ENCODE data around the genes RANBP2 and SEPTIN10.

GRCh38 chr2:108596099-108596828 is 62.0 kb downstream of the LIMS1 start:
- PRO-cap = no peak
- RAMPAGE, long total RNA, 4 experiments = no peak in any of the 4 experiments

- PRO-cap = no peak
- RAMPAGE, long total RNA, 4 experiments = no peak in any of the 4 experiments
Observed at GRCh38 chr2:108616881-108617417, 82.7 kb downstream of the LIMS1 start.

GRCh38 chr2:108652606-108653105 is 66.6 kb upstream of the RANBP2 start:
- PRO-cap = no peak
- RAMPAGE, long total RNA, 4 experiments = no peak in any of the 4 experiments

DNA sequence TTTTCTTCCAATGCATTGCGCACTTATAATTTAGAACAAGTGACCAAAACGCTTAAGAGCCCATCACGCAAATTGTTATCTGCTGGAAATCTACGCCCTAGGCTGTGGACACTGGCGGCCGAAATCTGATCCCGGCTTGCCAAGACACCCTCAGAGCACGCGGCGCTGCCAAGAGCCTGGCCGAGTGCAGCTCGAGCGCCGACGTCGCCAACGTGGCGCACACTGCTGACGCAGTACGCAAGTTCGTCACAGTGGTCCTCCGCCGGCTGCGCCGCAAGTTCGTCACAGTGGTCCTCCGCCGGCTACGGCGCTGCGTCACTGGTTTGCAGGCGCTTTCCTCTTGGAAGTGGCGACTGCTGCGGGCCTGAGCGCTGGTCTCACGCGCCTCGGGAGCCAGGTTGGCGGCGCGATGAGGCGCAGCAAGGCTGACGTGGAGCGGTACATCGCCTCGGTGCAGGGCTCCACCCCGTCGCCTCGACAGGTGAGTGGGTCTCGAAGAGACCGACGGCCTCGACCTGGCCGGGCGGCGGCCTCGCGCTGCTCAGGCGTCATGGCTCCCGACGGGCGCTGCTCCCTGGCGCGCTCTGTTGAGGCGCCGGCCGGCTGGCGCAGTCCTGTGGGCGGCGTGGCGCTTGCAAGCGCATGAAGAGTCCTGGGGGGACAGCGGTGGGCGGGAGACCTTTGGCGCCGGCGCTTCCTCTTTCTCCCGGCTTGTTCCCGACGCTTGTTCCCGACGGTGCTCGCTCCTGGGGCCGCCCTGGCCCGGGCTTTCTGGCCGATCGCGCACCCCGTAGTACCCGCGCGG is at the start of gene RANBP2:
Gene RANBP2 (plus strand): TSS at position 285 of the 805 bp plus-strand sequence.
- PRO-cap = bidirectional peak, plus-strand start at position 334 of the sequence, minus-strand start at position 186 of the sequence
- RAMPAGE, long total RNA, 4 experiments = start-site peak on the plus strand in 4 of 4 experiments, centred at positions 314 to 318 of the sequence, 320 to 1,265 reads per replicate

GRCh38 chr2:108753354-108753896 is 33.1 kb upstream of the CCDC138 start:
- PRO-cap = no peak
- RAMPAGE, long total RNA, 4 experiments = no peak in any of the 4 experiments

- PRO-cap = no peak
- RAMPAGE, long total RNA, 4 experiments = no peak in any of the 4 experiments
Observed at GRCh38 chr2:109005438-109006324, 16.7 kb upstream of the EDAR start.

DNA sequence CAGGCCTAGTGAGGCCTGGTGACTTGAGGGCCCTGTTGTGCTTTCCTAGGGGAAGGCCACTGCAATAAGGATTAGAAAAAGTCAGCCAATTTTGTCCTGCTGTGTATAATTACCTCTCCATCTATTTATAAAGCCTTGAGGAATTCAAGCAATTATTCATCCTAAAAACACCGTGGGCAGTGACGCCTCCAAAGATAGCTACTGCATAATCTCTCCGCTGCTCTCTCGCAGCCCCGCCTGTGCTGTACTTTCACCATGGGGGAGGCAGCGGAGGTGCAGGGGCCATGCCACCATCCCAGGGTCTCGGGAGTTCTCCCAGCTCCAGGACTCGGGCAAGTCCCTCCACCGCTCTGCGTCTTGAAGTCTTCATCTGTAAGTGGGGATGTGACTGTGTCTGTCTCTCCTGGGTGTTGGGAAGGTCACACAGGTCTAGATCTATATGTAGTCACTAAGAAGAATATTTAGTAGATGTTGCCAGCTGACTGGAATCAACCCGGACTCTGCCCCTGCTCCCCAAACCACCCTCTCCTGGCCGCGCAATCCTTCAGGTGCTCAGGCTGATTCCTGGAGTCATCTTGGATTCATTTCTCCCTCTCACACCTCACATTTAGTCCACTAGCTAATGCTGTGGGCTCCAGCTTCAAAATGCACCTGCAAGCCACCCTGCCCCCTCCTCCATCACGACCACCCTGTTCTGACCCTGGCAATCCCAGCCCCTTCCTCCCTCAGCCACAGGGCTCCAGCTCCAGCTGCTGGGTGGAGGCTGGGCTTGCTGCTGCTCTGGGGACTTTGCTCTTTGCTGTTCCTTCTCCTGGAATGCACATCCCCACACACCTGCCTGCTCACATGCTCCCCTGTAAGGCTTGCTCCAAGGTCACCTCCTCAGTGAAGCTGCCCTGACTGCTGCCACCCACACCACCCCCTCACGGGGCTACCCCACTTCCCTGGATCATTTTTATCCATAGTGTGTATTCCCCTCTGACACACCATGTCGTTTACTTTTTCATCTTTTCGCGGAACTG is 61.5 kb upstream of the SH3RF3 start:
- PRO-cap = no peak
- RAMPAGE, long total RNA, 4 experiments = no peak in any of the 4 experiments

DNA sequence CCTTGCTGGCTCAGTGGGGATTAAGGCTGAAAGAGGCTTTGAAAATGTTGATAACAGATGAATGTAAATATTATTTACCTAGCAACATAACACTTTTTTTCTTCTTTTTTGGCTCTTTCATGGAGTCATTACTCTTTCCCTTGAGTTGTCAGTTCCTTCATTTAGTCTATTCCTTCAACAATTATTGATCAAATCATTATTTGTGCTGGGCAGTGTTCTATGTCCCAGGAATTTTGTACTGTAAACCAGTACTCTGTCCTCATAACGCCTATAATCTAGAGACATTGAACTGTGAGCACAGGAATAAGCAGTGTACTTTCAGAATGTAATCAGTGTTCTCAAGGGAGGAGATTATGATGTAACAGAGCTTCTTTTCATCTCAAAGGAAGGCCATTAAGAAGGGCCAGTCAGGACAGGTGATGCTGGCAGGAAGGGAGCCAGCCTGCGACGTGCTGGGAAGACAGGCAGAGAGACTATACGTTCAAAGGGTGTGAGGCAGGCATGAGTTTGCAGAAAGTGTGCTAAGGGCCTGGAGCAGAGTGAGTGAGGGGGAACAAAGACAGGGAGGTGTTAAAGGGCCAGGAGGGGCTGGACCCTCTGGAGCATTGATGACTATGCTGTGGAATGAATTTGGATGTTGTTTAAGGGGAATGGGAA is 59.2 kb upstream of the SH3RF3 start:
- PRO-cap = no peak
- RAMPAGE, long total RNA, 4 experiments = no peak in any of the 4 experiments

GRCh38 chr2:109138347-109138845 is 9.4 kb downstream of the SH3RF3 start:
- PRO-cap = no peak
- RAMPAGE, long total RNA, 4 experiments = no peak in any of the 4 experiments

DNA sequence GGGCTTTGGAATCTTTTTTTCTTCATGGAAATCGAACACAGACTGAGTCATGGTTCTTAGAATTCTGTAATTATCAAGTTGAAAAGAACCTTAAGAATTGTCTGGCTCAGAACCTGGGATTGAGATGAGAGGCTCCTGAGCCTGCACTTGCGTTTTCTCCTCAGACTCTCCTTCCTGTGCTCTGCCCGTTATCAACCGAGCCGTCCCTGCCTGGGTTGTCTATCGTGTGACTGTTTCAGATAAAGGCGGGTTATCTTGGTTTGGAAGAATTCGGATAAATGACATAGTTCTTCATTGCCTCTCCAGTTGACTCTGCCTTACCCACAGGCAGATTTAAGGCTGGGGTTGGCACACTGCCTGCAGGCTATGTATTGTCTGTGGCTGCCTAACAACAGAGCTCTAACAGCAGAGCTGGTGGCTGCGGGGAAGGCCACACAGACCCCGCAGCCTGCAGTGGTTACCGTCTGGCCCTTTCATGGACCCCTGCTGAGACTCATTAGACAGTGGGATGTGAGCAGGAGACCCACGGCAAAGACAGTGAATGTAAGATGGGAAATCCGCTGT is 44.2 kb downstream of the SH3RF3 start:
- PRO-cap = no peak
- RAMPAGE, long total RNA, 4 experiments = no peak in any of the 4 experiments

DNA sequence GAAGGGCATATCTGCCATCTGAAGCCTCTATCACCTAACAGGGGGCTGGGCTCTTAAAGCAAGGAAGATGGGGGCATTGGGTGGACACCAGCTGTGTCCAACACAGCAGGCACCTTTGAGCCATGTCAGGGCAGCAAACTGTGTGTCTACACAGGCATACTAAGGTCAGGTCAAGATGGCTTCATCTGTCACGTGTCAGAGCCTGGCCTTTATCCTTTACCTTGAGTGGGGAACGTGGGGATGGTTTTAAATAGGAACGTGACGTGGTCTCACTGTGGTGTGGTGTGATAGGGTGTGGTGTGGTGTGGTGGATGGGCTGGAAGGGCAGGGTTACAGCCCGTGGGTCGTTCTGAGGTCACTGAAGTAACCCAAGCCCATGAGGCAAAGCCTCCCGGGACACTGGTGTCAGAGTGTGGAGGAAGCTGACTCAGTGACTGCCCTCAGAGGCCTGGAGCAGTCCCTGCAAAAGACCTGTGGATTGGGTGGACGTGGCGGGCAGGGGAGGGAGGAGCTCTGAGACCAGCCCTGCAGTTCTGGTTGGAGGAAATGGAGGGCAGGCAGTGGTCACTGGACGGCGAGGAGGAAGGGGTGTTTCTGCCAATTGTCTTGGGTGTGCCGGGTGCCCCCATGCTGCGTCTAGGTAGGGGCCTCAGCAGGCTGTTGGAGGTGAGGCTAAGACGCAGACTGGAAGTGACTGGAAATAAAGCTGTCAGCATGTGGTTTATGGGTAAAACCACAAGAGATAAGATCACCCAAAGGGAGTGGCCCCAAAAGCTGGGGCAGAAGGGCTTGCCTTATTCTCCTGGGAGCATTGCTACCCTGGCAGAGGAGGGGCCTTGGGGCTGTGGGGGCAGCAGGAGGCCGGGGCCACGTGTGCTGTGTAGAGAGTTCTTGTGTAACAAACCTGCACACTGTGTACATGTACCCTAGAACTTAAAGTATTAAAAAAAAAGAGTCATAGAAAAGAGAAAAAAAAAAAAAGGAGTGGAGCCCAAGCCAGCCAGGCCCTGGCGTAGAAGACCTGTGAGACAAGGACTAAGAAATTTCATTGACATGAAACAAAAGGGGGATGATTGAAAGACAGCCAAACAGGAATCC is 84.8 kb downstream of the SH3RF3 start:
- PRO-cap = no peak
- RAMPAGE, long total RNA, 4 experiments = no peak in any of the 4 experiments

DNA sequence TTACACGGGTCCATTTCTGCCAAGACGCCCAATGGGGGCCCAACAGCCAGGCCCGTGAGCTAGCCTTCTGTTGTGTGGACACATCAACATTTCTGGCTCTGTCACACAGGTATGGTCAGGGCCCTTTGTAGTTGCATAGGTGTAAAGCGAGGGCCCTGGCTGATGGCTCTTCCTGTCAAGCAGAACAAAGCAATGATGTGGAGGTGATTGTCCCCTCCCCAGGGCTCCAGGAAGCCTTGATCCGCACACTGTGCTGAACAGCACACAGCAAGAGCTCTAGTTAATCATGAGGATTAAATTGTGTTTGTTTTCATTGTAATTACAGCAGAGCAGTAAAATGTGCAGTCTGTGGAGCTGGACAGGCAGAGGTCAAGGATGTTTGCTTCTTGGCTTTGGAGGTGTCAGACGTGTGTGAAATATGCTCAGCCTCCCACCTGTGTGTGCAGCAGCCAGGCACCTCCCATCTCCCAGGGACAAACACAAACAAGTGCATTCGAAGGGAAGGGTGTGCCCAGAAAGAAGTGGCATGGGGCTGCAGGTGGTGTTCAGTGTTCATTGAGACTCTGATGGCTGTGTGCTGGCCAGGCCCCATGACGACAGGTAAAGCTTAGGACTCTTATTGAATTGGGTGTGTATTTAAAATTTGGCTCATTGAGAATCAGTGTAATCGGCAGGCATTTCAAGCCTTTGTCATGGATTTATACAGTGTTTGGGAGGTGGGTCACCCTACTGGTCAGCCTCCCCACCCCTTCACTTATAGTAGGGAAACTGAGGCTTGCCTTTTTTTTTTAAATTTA is 132.3 kb downstream of the SH3RF3 start:
- PRO-cap = no peak
- RAMPAGE, long total RNA, 4 experiments = no peak in any of the 4 experiments

DNA sequence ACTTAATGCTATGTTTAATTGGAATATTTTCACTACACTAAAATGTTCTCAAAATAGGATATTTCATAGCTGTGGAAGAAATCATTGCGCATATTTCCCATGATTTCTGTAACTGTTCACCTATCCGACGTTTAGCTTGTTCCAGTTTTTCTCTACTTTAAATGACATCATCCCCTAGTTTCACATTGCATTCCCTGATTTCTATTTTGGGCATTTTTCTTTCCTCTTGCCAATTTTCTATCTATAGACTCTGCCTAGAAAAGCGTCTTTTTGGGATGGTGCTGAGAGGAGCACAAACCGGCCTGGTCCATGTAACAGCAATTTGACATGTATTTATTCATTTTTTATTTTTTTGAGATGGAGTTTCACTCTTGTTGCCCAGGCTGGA is 163.4 kb downstream of the SH3RF3 start:
- PRO-cap = no peak
- RAMPAGE, long total RNA, 4 experiments = no peak in any of the 4 experiments

GRCh38 chr2:109332218-109333040 is 203.4 kb downstream of the SH3RF3 start:
- PRO-cap = unidirectional peak, minus-strand start at chr2:109332569
- RAMPAGE, long total RNA, 4 experiments = no peak in any of the 4 experiments

GRCh38 chr2:109613224-109614280 is at the start of gene SEPTIN10:
Gene SEPTIN10 (minus strand): TSS chr2:109613966.
- PRO-cap = bidirectional peak, plus-strand start at chr2:109613741, minus-strand start at chr2:109613417; bidirectional peak, plus-strand start at chr2:109614364, minus-strand start at chr2:109614155
- RAMPAGE, long total RNA, 4 experiments = start-site peak on the plus strand in 2 of 4 experiments, at chr2:109613981-109614128 at its widest, 36 to 42 reads per replicate; start-site peak on the minus strand in 4 of 4 experiments, at chr2:109613857-109613961 at its widest, 107 to 1,036 reads per replicate

DNA sequence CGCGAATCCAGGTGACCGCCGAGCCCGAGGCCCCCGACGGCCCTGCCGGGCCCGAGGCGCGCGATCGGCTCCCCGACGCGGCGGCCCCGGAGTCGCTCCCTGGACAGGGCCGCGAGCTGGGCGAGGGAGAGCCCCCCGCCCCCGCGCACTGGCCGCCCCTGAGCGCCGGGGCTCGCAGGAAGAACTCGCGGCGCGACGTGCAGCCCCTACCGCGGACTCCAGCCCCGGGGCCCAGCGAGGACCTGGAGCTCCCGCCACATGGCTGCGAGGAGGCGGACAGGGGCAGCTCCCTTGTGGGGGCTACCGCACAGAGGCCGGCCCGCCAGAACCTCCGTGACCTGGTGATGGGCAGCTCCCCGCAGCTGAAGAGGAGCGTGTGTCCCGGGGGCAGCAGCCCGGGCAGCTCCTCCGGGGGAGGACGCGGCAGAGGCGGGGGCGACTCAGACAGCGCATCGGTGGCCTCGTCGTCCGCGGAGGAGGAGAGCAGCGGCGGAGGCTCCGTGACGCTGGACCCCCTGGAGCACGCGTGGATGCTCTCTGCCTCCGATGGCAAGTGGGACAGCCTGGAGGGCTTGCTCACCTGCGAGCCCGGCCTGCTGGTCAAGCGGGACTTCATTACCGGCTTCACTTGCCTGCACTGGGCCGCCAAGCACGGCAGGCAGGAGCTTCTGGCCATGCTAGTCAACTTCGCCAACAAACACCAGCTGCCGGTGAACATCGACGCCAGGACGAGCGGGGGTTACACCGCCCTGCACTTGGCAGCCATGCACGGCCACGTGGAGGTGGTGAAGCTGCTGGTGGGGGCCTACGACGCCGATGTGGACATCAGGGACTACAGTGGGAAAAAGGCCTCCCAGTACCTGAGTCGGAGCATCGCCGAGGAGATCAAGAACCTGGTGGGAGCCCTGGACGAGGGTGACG is 869 bp downstream of the SOWAHC start:
- PRO-cap = no peak
- RAMPAGE, long total RNA, 4 experiments = start-site peak on the plus strand in 2 of 4 experiments, centred at positions 295 to 629 of the sequence, 17 to 38 reads per replicate

- PRO-cap = no peak
- RAMPAGE, long total RNA, 4 experiments = no peak in any of the 4 experiments
Observed at GRCh38 chr2:109675734-109676275, 61.6 kb downstream of the SOWAHC start.

- PRO-cap = no peak
- RAMPAGE, long total RNA, 4 experiments = no peak in any of the 4 experiments
Observed at GRCh38 chr2:109677066-109677675, 63.0 kb downstream of the SOWAHC start.

DNA sequence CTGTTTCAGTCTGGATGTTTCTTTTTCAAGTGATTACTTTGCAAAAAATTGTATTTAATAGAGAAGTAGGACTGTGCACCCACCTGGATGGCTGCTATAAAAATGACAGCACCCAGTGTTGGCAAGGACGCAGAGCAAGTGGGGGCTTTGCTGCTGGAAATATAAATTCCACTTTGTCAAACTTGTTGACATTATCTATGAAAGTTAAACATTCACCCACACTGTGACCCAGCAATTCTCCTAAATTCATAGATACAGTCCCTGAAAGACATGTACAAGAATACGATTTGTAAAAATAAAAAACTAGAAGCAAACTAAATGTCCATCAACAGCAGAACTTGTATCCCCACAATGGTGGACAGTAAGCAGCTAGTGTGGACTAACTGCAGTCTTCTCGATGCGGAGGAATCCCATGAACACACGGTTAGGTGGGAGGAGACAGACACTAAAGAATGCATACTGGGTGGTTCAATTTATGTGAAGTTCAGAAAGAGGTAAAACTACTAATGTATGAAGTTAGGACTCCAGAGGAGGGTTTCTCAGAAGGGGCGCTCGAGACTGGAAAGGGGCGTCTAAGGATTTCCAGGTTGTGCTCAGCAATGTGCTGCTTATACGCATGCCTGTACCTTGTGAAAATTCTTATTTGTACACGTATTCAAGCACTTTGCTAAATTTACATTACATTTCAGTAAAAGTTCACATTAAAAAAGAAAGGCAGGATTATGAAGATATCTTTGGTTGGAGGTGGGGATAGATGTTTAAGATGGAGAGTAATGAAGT is 66.8 kb downstream of the SOWAHC start:
- PRO-cap = no peak
- RAMPAGE, long total RNA, 4 experiments = no peak in any of the 4 experiments

GRCh38 chr2:109699630-109700050 is 85.5 kb downstream of the SOWAHC start:
- PRO-cap = no peak
- RAMPAGE, long total RNA, 4 experiments = no peak in any of the 4 experiments

Data from suprapubic skin (tissue), 4 donors.